SJSA1 (cell line): Measurements from ENCODE around the genes DNAH8 and KCNK17.

DNA sequence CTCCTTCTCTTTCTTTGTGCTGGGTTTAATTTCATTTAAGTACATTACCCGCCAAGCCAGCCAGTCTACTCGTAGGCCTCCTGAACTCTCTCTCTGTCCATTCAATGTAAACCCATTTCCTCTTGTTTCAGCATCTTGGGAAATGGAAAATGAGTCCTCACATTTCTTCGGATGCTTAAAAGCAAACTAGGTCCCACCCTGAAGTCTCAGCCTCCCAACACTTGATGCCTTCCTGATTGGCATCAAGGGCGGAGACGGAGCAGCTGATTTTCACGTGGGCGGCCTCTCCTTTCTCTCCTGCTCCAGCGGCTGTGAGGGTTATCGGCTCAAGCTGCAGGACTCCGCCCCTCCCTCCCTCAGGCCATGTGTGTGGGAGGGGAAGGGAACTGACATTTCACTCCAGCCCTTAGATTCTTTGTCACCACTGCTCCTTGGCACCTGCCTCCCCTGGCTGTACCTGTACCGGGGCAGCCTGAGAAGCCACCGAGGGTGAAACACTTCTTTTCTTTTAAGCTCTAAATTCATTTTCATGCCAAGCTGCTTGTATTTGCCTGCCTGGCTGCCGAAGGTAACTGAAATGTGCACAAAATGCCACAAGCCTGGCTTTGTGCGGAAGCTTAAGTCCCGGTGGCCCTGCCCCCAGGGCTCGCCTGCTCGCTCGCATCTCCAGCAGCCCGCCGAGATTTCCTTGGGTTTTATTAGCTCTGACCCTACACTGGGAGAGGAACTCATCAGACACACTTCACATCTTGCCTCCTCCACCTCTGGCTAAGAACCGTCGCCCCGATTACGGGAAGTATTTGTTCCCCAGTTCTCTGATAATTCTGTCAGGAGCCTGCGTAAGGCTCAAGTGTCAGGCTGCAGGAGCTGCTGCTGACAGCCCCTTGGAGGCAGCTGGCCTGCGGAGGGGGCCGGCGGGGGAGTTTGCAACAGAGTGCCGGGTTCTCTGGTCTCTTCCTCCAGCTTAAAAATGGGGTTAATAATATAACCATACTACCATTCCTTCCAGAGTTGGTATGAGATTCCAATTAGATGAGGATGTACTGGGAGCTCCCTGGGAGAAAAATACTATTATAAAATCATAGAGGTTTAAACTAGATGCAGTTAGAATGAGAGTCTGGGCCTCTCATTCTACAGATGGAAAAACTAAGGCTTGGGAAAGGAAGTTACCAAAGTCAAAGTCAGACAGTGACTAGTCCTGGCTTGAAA lies 9.6 kb upstream of the CPNE5 start:
- RAMPAGE, long total RNA: no peak

GRCh38 chr6:36888518-36889486 lies 3.0 kb downstream of the C6orf89 start:
- RAMPAGE, long total RNA: no peak

DNA sequence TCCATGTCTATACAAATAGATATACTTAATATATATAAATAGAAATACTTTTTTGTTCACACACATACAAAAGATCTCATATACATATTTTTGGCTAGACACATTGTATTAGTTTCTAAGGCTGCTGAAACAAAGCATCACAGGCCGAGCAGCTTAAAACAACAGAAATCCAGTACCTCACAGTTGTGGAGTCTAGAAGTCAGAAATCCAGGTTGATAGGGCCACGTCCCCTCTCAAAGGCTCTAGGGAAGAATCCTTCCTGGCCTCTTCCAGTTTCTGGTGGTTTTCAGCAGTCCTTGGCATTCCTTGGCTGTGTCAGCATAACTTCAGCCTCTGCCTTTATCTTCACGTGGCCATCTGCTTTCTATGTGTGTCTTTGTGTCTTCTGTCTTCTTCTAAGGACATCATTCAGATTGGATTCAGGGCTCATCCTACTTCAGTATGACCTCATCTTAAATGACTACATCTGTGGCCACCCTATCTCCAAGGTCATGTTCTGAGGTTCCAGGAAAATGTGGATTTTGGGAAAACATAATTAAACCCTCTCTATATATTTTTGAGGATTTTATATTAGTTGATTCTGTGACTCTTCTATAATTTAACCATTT lies 22.9 kb downstream of the C6orf89 start:
- RAMPAGE, long total RNA: no peak

DNA sequence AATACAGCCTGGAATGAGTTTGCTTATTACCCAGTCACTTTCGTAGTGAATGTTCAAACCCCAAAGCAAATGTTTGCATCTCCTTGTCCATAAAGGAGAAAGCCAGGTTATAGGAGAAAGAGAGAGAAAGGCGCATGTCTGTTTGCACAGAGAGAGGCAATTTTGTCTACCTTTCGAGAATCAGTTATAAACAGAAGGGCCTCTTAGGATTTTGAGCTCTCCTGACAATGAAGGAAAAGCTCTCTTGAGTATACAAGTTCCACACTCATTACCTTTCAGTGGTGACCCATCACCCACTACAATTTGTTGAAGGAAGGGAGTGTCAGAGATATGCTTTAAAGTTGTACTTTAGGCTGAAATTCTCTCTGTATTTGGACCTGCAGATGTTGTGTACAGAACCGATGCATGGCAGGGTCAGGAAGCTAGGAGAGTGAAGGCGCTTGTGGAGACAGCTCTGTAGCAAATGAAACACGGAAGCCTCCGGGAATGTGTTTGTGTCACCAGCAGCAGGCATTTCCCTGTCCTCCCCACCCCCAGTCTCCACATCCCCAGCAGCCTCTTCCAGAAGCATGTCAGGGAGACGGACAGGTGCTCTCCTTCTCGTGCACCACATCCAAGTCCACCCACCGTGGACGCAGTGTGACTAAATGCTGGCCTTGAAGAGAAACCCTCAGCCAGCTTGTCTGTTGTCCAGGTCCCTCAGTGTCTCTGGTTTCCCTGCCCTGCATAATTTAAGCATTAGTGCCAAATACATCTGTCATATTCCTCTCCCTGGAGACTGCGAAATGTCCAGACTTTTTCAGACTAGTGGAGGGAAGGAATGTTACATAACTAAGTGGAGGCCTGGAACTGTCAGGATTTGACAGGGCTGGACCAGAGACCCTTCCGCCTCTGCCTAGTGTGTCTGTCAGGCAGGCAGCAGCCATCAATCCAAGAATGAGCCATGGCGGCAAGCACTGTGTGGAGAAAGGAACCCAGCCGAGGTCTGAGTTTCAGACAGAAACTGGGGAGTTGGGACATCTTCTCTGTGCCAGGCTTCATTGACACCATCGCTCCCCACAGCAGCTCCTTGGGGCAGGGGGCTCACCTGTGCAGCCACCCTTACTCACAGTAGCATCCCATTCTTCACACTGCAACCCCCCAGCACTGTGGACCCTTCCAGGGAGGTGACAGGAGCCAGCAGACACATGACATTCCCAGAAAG lies 26.8 kb upstream of the PI16 start:
- RAMPAGE, long total RNA: no peak

DNA sequence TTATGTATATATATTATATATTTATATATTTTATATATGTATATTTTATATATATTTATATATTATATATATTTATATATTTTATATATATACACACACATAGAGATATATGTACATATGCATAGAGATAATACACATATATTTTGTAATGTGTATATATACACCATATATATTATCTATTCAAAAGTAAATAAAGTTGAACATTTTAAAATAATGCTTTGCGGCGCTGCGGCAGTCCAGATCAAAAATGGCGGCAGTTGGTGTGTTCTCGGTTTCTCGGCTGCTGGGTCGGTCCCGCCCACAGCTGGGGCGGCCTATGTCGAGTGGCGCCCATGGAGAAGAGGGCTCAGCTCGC lies 39.1 kb downstream of the FGD2 start:
- RAMPAGE, long total RNA: start-site peak on the plus strand centred at position 253 of the sequence, 68 bp wide, 25 and 18 reads in 2 replicates

DNA sequence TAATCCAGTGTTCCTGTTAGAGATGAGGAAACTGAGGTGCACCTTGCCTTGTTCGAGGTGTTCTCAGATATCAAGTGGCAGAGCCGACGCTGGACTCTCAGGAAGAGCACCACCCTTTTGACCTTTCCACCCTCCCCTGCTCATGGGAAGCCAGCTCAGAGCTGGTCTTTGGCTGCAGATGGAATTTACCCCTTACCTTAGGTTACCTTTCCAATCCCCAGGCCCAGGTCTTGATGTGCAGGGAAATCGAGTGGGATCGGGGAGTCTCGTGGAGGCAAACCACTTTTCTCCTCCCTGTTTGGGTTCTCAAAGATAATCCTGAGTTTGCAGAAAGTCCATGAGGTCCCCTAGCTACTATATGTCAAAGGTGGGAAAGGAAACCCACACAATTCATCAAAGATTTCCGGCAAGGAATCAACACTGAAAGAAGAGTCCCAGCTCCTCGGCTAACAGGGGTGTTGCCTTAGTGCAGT lies 62.9 kb upstream of the PIM1 start:
- RAMPAGE, long total RNA: no peak

- RAMPAGE, long total RNA: no peak
These were observed 1.3 kb upstream of the MDGA1 start for GRCh38 chr6:37698927-37699528.

GRCh38 chr6:37799290-37799778 lies 20.2 kb upstream of the ZFAND3 start:
- RAMPAGE, long total RNA: no peak

DNA sequence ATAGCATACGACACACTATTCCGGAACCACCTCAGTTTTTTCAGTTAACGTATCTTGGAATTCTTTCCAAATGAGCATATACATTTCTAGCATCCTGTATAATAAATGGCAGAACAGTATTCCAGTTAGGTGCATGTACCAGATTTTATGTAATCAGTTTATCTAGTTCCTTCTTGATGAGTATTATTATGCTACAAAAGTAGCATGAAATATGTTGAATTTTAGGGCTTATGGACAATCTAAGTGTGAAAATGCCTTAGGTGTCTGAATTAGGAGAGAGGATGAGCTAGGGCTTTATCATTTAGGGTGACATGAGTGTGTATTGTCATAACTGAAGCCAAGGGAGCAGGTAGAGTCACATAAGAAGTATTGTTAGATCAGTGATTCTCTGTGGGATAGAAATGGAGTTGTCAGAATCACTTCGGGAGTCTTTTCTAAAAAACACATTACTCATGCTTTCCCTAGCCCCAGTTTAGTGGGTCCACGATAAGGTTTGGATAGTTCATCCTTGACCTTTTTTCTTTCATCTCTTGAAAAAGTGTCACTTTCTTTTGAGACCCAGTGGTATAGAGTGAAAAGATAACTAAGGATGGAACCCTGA lies 16.3 kb downstream of the ZFAND3 start:
- RAMPAGE, long total RNA: no peak

- RAMPAGE, long total RNA: no peak
These were observed 292.4 kb downstream of the ZFAND3 start for GRCh38 chr6:38111915-38112341.

DNA sequence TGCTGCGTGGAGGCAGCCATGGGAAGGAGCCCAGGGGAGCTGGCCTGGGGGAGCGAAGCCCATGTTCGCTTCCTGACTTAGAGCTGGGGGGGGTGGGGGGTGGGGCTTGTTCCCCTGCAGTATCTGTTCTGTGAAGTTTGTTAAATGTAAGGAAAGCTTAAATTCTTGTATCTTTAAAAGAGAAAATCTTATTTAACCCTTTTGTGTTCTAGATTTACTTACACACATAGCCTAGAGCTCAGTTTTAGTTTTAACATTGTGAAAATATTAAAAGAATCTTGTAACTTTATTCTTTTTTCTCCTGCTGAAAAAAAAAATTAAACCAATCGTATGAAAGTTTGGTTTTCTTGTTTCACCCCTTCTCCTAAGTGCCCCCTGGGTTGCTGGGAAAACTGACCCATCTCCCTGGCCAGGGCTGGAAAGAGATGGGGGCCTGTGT lies 334.8 kb downstream of the ZFAND3 start:
- RAMPAGE, long total RNA: no peak

DNA sequence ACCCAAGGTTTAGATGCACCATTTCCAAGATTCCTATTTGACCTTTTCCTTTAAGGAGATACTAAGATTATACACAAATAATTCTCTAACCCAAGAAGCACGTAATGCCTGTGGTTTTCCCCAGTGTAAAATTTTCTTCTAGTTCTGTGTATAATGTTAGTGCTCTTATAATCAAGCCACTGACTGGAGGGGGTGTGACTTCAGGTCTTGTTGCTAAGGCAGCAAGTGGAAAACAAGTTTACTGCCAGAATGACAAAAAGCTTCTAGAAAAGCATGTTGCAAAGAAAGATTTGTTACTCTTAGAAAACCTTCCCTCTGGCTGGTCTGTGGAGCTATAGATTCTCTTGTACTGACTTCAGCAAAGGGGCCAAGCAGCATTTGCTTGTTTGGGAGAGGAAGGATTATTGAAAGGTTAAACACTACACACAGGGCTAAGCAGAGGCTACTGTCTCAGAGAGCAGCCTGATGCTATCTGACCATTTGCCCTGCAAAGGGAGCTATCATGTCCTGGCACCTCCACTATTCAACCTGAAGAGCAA lies 288.8 kb downstream of the BTBD9 start:
- RAMPAGE, long total RNA: no peak

DNA sequence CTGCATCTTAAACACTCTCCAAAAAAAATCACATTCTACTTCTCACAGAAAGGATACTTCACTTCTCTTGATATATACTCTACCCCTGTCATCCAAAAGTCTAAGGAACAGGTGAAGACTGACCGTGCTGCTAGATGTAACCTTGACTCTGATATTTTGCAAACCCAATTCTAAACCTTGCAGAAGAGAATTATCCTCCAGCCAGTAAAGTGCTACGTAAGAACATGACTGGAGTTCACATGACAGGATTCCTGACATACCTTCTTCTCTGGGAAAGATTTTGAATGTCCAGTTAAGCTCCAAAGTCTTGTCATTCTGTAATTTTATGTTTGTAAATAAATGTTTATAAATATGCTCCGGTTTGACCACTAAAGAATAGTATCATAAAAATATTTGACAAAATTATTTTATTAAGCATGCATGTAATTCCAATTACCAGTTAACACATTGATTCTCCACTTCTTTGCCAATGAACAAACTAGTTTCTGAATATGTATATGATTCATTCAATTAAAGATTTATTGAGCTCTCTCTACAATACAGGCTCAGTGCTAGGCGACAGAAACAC lies 35.7 kb downstream of the BTBD9 start:
- RAMPAGE, long total RNA: no peak

DNA sequence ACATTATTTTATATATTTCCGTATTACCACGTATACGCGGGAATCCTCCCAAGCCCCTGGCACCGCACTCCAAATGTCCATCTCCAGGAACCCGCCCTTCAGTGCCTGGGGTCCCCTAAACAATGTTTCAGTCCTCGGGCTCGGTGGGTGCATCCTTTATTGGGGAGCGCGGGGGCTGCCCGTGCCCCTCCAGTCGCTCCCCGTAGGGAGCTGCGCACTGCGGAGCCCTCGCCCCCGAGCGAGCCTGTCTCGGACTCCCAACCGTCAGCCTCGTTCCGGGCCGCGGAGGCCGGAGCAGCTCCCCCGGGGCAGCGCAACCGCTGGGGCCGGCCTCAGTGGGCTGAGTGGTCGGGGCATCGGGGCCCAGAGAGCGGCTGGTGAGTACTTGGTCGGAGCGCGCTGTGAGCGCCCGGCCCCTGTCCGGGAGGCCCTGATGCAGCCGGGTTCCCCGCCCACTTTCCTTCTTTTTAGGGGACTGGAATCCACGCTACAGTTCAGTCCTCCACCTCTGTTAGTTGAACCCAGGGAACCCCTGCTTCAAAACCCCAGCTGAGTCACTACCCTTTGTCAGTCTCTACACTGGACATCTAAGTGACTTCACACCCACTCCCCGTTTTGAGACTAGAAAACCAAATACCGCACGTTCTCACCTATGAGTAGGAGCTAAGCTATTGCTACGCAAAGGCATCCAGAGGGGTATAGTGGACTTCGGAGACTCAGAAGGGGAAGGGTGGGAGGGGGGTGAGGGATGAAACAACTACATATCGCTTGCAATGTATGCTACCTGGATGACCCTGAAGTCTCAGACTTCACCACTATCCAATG lies at the start of gene DNAH8:
DNAH8 (plus strand) TSS at position 273 of the 825 bp plus-strand sequence.
- RAMPAGE, long total RNA: no peak

DNA sequence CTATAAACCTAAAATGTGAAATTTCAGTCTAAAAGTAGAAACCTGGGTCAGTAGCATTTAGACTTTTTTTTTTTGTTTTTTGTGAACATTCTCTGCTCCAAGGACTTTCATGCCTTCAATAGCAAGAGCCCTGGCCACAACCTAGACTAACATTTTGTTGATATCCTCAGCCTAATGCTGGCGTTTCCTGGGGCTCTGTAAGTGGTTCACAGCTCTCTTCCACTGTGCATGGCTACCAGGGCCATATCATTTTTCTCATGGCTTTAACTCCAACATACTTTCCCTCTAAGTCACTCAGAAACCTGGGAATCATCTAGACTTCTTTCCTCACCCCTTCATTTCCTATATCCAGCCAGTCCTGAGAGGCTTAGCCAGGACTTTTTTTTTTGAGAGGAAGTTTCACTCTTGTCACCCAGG lies 76.6 kb downstream of the DNAH8 start:
- RAMPAGE, long total RNA: no peak

DNA sequence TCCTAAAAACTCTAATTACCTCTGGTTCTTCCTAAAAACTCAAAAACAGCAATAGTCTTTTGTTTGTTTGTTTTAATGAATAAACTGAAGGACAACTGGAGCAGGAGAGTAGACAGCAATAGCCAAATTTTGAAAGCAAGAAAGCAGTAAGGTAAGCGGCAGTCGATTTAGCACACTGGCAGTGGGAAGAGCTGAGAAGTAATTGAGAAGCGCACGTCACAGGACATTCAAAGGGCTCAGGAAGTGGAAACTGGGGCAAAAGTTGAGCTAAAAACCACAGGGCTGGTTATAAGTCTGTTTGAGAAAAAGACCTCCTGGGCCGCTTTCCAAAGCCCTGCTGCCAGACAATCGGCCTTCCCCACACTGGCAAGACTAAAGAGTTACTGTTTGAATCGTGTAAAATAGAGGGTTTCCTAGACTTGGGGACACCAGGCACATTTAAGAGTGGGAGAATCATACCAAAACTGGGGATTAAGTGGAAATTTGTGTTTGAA lies 161.3 kb downstream of the DNAH8 start:
- RAMPAGE, long total RNA: no peak

DNA sequence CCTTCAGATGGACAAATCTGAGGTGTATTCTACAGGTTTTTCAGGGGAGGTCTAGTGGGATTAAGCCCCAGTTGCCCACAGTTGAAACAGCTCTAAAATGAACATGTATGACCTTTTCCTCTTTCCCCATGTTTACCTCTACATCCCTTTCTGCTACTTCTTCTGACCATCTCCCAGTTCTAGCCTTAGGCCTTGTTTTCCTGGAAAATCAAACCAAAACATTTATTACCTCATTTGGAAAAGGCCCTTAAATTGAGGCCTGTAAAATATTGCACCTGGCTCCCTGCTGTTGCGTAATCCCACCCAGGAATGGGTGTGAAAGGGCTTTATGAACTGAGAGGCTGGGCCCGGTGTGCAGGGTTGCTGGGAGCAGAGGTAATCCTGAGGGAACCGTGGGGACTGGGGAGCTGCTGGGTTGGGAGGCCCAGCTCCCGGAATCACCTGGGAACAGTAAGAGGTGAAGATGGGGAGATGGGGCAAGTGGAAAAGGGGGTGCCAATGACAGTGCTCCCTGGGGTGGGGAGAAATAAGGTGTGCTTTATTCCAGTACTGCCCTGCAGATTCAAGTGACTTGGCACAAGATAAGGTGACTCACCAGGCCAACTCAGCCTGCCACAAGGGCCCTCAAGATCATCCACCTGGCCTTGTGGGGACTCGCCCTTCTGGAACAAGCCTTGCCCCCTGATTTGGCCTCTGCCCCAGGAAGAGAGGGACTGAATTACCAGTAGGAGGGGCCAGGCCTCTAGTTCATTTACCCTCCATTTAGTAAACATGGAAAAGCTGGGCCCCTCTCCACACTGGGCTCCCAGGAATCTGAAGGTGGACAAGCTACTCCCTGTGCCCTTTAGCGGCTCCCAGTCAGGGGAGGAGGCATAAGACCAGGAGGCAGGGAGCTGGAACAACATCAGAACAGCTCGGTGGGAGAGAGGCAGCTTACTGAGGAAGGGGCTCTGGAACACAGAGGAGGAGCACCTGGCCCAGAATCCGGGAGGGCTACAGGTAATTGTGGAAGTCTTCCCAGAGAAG lies 44.2 kb downstream of the KCNK5 start:
- RAMPAGE, long total RNA: no peak

- RAMPAGE, long total RNA: no peak
These were observed 34.7 kb downstream of the KCNK17 start for GRCh38 chr6:39279443-39280019.

- RAMPAGE, long total RNA: no peak
These were observed 32.9 kb downstream of the KCNK17 start for GRCh38 chr6:39281117-39281907.

GRCh38 chr6:39313718-39314829 lies at the start of gene KCNK17:
Gene KCNK17, minus strand, starts transcription at chr6:39314419.
- RAMPAGE, long total RNA: no peak